Temporal lobe (tissue), 2 donors: ENCODE results near the gene EAF1.

- RAMPAGE, long total RNA: no peak
Observed at GRCh38 chr3:14811129-14812309, 7.2 kb upstream of the FGD5 start.

DNA sequence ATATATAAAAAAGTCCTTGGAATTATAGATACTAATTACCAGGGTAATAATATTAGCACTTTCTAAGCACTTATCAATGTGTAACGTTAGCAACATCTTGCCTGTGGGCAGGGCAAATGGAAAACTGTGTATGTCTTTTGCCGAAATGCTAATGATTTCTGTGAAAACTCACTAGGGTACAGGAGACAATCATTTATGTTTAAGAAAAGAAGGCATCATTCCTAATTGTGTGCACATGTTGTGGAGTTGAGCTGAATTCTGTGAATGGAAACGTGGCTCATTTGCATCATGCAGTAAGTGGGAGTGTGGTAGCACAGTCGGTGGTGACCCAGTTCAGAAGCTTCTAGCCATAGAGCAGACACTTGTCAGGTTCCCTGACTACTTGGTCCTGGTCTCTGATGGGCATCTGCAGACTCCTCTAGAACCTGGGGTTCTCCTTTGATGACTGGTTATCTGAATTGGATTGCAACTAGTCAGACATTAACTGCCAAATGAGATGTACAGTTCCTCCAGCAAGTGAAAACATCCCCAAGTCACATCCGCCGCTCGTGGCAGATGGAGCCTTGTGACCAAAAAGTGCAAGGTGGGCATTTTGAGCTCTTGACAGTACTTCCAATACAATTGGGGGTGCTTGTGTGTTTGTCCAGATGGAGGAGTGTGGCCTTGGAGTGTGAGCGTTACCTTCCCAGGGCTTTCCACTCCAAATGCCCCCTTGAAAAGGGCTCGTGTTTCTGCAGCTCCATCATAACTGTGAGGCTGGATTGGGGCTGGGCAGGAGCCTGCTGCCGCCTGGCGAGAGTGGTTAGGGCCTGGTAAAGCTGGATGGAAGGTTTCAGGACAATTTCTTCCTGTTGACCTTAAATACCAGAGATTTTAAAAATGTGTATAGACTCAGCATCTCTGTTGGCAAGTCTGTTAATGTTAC lies 21.5 kb downstream of the MRPS25 start:
- RAMPAGE, long total RNA: no peak

DNA sequence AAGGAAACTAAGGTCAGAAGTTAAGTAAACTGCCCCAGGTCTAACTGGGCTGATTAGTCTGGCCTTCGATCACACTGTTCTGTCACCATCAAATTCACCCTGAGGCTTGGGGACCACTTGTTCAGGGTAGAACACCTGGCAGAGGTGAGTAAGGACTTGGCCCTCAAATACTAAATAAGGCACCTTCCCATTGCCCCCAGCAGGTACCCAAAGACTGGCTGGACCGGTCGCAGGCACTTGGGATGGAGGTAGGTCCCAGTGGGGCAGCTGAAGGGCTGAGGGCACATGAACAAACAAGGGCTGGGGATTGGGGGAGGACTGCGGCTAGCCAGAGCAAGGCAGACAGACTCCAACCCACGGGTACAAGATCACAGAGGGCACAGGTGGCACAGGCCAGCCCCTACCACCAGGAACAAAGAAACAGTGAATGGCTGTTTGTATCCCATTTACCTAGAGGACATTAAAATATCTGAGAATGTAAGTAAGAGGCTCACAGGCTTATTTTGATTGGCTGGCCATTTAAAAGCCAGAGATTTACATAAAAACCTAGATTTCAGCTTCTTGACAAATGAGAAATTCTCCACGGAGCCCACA lies 1.8 kb downstream of the MRPS25 start:
- RAMPAGE, long total RNA: no peak

DNA sequence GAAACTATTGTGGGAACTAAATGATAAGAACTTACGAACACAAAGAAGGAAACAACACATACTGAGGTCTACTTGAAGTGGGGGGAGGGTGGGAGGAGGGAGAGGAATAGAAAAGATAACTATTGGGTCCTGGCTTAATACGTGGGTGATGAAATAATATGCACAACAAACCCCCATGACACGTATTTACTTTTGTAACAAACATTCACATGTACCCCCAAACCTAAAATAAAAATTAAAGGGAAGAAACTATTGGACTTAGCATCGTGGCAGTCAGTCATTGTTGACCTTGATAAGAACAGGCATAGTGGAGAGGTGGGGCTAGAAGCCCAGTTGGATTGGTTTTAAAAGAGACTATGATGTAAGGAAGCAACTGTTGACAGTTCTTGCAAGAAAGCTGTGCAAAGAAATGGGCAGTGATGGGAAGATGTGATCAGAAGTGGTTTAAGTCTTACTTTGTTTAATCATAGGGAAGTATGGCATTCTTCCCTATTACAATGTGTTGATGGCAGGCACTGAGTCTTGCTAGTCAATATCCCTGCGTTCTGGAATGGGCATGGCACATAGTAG lies 37.8 kb downstream of the CAPN7 start:
- RAMPAGE, long total RNA: no peak

DNA sequence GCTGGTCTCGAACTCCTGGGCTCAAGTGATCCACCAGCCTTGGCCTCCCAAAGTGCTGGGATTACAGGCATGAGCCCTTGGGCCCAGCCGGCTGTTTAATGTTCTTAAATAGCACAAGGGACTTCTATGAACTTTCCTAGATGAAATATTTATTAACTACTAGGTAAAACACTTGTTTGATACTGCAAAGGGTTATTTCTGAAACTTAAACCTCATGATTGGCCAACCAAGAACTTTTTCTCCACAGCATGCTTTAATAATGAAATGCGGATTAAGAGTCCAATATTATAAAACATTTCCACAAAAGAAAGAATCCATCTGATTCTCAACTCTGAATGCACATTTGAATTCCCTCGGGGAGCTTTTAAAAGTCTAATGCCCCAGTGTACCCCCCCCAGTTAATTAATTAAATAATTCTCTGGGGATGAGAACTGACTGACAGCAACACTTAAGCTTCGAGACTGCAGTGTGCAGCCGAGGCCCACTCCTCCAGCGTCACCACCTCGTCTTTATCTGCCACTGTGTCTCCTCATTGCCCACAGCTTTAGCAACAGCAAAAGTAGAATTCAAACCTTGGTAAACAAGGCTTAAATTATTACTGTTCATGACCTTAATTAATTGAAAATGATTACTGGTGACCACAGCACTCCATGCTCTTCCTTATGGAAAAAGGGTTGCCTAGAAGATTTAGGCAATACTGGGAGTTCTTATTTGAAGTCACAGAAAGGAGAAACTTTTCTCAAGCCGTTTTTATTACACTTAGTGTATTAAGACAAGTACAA lies 48.3 kb downstream of the CAPN7 start:
- RAMPAGE, long total RNA: no peak

- RAMPAGE, long total RNA: no peak
Observed at GRCh38 chr3:15258602-15259821, 53.0 kb downstream of the CAPN7 start.

DNA sequence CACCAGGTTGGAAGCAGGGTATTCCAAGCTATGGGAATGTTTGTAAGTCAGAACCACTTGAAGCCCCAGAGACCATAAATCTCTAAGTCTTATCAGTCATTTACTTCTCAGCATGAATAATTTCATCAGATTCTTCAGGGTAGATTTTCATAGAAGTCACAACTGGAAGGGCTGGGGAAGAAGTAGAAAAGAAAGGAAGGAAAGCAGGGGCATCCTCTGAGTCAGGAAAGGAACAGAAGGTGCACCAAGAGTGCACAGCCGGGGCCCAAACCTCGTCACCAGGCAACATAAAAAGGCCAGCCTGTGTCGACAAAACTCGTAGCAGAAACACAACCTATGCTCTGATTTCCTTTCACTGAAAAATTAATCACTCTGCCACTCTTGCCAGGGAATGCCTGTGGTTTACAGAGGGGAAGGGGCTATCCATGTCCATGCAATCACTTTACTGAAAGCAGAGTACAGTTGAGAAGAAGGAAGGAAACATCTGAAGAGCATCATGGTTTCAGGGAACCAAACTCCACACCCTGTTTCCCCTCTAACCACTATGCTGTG lies 40.6 kb downstream of the SH3BP5 start:
- RAMPAGE, long total RNA: no peak

- RAMPAGE, long total RNA: no peak
Observed at GRCh38 chr3:15294044-15294322, 38.4 kb downstream of the SH3BP5 start.

DNA sequence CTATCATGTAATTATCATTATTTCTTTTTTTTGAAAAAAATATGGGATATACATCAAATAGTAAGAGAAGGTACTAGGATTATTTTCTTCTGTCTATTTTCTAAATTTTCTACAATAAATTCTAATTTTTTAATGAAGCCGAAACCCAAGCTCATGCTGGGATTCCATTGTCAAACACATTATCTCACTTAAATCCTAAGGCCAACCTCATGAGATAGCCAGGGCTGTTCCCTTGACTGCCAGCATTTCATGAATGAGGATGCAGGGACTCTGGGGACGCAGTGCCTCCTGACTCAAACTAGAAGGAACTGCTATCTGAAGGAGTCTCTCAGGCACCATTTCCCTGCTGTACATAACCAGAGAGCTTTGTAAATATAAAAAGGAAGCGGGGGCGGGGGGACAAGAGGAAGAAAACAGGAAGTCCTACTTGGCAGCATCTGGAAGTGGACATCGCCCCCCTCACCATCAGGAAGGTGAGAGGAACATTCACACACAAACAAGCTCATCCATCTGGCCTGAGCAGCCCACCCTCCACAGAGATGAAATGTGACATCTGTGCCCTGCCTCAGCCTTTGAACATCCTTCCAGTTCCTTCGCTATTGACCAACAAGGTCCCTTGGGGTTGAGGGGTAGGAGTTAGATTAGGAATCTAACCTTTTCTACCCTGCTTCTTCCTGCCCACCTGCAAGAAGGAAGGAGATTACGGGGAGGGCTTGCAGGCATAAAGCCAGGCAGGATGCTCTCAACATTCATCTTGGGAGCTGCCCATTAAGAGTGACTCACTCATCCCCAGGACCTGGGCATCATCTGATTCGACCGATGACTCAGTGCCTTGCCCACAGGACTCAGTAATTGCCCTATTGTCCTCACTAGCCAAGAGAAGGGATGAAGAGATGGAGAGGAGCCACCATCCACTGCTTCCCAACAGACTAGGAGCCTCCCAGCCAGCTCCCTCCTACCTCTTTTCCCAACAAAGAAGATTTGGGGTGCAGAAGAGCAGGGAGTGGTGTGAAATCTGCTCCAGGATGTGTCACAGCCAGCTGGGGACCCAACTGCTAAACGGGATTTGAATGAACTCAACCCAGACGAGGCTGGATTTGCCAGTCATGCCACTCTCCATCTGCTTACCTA lies 31.9 kb downstream of the SH3BP5 start:
- RAMPAGE, long total RNA: no peak

- RAMPAGE, long total RNA: no peak
Observed at GRCh38 chr3:15332986-15333768, 791 bp upstream of the SH3BP5 start.

DNA sequence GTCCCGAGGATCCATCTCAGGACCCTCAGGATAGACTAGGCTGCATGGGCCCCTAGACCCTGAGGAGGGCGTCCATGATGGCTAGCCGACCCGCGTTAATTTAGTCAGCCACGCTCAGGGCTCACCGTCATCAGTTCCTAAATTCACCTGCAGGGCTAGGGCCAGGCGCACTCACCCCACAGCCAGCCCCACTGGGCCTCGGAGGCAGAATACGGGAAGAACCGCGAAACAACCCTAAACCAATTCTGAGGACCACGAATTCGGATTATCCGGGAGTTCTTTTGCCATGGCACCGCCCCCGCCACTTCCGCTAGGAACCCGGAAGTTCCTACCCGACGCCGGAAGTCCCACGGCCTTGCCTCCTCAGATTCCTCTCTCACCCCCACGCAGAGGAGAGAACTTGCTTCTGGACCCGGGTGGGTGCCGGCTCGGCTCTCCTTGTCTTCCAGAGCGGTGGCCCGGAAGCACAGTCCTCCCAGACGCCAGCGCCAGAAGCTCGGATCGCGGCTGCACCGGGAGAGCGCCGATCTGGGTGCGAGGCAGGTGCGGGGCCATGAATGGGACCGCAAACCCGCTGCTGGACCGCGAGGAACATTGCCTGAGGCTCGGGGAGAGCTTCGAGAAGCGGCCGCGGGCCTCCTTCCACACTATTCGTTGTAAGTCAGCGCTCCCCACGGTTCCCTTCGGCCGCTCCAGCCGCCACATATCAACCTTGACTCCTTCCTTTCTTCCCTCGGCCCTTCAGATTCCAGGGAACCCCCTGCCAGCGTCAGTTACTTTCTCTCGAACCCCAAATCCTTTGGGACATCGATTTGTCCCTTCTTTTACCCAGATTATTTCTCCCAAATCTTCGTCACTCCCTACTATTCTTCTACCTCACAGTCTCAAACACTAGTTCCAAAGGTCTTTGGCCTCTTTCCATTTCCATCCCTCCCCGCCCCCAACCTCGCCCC lies at the start of gene EAF1:
Gene EAF1, plus strand, starts transcription at position 372 of the 953 bp plus-strand sequence.
- RAMPAGE, long total RNA: start-site peak on the minus strand centred at position 283 of the sequence, 59 bp wide, 72 and 194 reads in 2 replicates; start-site peak on the plus strand centred at position 408 of the sequence, 156 bp wide, 550 and 32 reads in 2 replicates

GRCh38 chr3:15746953-15747624 lies 50.7 kb downstream of the ANKRD28 start:
- RAMPAGE, long total RNA: no peak

GRCh38 chr3:15794217-15794590 lies 3.6 kb downstream of the ANKRD28 start:
- RAMPAGE, long total RNA: no peak

GRCh38 chr3:15796778-15797073 lies 1.1 kb downstream of the ANKRD28 start:
- RAMPAGE, long total RNA: no peak

DNA sequence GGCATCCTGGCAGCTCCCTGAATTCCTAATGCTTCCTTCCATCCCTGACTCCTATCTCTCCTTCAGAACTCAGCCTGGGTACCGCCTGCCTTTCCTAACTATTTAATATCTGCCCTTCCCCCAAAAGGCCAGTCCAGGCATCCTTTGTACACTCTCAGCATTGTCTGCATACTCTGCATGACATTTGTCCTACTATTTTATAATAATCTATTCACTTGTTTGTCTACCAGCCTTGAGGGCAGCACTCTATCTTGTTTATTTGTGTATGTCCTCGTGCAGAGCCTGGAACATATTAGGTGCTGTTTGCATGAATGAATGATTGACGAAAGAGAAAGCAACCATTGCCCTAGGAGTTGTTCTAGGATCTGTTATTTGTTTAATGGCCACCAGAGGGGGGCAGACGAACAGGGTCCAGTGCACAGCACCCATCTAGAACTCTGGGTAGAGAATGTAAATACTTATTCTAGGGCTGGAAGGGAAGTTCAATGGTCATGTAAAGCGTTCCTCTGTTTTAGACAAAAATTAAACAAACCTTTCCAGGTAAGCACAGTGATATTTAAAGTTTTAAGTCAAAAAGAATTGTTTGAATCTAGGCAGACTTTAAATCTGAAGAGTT lies 125.9 kb upstream of the GALNT15 start:
- RAMPAGE, long total RNA: no peak

GRCh38 chr3:16068939-16069504 lies 105.5 kb upstream of the GALNT15 start:
- RAMPAGE, long total RNA: no peak

GRCh38 chr3:16113021-16113461 lies 61.4 kb upstream of the GALNT15 start:
- RAMPAGE, long total RNA: no peak

DNA sequence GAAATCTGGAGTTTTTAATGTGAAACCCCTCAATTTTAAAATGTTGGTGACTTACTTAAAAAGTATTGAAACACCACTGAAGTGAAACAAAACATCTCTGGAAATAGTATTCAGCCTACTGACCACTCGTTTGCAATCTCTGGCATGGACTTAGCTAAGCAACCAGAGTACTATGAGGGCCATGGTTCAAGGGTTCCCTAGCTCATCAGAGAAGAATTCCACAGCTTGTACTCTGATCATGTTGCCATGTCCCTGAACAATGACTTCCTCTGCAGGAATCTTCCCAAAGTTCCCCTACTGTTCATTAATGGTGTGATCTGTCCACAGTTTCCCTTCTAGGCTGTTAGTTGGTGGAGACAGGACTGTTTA lies 44.5 kb upstream of the GALNT15 start:
- RAMPAGE, long total RNA: no peak

GRCh38 chr3:16134153-16134690 lies 40.3 kb upstream of the GALNT15 start:
- RAMPAGE, long total RNA: no peak

- RAMPAGE, long total RNA: no peak
Observed at GRCh38 chr3:16140375-16141052, 34.0 kb upstream of the GALNT15 start.